Right ventricle myocardium (tissue), 1 donor: ENCODE results near the genes TNPO3, NRF1 and CPA2.

DNA sequence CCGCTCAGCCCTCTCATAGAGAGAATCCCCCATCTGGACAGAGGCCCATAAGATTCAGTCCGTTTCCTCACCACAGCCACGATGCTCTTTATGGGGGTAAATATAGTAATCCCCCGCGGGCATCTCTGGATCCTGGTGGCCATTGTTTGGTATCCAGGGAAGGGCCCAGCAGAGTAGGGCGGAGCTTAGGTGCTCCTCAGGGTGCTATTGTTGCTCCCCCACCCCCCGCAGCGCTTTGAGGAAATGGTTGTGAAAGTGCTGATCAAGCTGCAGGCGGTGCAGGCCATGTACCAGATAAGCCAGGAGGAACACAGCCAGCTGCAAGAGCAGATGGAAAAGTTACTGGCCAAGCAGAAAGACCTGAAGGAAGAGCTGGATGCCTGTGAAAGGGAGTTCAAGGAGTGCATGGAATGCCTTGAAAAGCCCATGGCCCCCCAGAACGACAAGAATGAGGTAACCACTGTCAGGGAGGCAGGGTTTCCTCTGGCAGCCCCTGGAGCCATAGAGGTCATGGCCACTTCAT, 17.7 kb upstream of the FLNC start:
- PRO-cap, 2 experiments, result no peak in any of the 2 experiments

- PRO-cap, 2 experiments, result no peak in any of the 2 experiments
These were observed 13.6 kb downstream of the FLNC start for GRCh38 chr7:128843716-128844330.

DNA sequence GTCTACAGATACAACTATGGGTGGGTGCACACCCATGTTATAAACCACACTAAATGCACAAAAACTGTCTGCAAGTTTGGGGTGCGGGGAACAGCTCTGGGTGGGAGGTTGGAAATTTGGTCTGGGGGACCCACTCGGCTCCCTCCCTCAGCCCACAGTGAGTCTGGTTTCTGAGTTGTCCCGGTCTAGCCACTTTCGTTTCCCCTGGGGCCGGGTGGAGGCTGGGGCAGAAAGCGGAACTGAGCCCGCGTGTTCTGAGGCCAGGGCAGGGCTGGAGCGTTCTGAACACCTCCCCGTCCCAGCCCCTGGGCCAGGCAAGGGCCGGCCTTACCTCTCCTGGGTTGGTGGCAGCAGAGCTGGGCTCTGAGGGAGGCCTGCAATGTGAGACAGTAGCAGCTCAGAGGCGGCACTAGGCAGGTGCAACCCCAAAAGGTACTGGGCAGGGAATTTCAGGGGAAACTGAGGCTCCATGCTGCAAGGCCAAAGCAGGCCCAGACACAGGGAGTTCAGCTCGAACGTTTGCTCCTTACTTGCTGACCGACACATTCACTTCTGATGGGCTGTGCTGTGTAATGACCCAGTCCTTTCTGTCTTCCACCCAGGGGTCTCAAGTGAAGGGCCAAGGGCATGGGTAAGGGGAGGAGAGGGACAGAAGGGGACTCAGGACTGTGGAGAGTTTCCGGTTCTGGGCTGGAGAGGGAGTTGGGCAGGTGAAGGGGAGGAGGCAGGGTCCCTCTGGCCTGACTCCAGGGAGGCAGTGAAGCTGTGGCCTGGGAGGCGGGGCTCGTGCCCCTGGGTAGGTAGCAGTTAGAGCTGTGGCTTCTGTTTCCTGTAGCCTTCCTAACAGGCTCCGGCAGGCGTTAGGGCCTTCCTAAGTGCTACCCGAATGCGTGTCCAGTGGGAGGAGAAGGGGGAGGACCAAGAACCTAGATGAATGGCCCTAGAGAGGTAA, 3.0 kb downstream of the IRF5 start:
- PRO-cap, 2 experiments, result peak in 2 of 2 experiments; most common minus-strand start position 159 of the sequence (in 2)

DNA sequence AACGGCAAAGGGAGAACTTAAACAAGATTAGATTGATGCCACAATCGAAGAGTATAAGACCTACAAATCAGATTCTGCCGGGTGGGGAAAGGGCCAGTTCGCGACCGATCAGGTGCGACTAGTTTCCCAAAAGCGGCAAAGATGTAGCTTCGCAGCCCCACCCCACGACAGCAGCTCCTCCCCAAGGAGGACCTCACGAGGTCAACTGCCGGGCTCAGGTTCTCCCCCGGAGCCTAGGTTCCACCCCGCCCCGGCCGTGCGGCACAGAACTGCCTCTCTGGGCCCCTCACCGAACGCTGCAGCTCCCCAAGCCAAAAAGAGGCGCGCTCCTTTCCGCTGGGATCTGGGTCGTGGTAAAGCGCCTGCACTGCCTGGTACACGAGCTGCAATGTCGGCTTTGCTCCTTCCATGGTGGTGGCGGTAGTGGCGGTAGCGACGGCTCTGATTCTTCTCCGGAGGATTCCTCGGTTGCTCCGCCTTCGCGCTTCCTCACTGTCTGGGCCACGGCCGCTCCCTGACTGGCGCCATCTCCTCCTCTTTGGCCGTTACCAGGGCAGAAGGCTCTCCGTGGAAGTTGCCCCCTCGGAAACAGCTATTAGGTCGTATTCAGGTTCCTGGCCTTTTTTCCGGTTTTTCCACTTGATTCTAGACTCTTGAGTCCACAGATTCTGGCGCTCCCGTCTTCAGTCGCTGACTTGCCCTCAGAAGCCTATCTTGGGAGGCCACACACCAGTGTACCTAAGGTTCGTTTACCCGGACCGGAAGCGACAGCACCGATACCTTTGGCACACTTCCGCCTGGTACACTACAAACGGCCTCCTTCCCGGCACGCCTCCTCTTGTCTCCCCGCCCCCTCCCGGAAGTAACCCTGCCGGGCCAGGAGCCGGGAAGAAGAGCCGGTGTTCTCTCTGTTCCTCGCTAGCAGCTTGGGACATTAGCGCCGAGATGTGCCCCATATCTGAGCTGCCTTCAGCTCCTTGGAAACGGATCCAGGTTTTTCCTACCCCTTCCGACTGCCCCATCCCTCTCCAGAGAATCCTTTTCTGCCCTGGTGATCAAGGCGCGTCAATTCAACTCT, at the start of gene TNPO3:
Gene TNPO3 (minus strand): TSS at position 751 of the 1,078 bp plus-strand sequence.
- PRO-cap, 2 experiments, result peak in 2 of 2 experiments; most common plus-strand start position 866 of the sequence (in 2); most common minus-strand start position 540 of the sequence (in 2)

DNA sequence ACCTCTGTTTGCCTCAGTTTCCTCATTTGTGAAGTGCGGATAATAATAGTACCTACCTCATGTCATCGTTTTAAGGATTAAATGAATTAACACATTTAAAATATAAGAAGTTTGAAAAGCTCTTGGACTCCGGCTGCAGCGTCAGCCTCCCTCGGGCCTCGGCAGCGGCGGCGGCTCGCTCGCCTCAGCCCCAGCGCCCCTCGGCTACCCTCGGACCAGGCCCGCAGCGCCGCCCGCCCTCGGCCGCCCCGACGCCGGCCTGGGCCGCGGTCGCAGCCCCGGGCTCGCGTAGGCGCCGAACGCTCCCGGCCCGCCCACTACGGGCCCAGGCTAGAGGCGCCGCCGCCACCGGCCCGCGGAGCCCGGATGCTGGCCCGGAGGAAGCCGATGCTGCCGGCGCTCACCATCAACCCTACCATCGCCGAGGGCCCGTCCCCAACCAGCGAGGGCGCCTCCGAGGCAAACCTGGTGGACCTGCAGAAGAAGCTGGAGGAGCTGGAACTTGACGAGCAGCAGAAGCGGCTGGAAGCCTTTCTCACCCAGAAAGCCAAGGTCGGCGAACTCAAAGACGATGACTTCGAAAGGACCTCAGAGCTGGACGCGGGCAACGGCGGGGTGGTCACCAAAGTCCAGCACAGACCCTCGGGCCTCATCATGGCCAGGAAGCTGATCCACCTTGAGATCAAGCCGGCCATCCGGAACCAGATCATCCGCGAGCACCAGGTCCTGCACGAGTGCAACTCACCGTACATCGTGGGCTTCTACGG, 18.2 kb upstream of the TSPAN33 start:
- PRO-cap, 2 experiments, result no peak in any of the 2 experiments

DNA sequence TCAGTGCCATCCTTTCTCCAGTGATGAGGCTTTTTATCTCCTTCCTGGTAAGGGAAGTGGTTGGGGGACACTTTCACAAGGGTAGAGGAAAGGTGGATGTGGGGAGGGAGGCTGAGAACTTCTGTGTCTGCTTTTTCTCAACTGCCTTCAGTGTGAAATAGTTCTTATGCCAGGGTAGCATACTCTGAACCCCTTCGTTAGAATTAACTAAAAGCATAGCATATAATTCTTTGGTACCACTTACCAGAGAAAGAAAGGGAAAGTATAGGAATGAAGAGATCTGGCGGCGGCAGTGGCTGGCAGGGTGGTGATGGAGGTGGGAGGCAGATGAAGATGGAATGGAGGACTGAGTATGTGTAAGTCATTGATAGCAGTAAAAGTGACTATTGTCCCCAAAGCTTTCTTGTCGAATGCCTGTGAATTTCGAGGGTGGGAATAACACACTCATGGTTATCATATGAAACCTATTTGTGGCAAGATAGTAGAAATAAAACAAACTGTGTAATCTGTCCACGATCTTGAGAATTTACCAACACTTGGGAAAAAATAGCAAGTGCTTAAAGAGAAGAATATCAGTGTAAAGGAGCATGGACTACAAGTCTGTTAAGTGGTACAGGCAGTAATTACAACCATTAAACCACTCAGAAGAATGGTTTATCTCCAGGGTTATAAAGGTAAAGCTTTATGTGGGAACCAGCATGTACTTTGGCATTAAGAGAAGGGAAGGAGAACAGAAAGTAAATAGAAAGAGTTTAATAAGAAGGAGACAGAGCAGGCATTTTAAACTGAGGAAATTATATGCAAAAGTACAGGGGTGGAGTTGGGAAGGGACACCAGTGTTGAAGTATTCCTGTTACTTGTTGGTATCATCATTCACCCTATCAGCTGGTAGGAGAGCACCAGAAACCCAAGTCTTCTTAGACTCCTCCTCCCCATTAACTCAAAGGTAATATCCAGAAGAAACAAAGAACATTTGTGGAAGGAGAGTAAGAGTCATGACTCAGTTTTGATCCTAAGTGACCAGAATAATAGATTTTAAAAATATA, 92.6 kb upstream of the STRIP2 start:
- PRO-cap, 2 experiments, result no peak in any of the 2 experiments

DNA sequence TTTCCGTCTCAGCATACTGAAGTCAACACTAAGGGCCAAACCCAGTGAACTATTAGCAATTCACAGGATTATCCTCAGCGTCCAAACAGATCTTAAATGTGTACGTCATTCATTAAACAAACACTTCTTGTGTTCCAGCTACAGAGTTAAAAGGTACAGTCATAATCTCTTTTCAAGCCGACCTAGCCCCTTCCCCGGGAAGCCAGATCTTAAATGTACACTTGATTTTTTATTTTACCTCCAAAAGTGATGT, 23.9 kb upstream of the STRIP2 start:
- PRO-cap, 2 experiments, result no peak in any of the 2 experiments

- PRO-cap, 2 experiments, result no peak in any of the 2 experiments
These were observed 2.0 kb downstream of the STRIP2 start for GRCh38 chr7:129436011-129436855.

DNA sequence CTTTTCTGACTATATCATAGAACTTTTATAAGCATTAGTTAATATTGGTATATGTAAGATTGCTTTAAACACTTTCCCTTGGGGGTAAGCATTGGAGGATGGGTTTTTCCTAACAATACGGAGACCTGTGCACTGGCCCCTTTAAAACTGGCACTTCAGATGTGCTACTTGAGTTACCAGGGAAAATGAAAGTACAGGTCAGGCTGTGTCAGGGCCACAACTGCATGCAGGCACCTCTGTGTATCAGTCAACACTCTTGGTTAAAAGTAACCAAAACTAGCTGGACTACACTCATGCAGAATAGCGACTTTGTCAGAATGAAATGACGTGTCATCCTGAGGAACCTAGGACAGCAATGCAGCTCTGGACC, 33.9 kb upstream of the SMKR1 start:
- PRO-cap, 2 experiments, result no peak in any of the 2 experiments

- PRO-cap, 2 experiments, result peak in 2 of 2 experiments; most common plus-strand start chr7:129611739 (in 2); most common minus-strand start chr7:129611632 (in 2)
These were observed at the start of gene NRF1 for GRCh38 chr7:129611537-129612720. Gene NRF1 (plus strand): TSS chr7:129611720.

DNA sequence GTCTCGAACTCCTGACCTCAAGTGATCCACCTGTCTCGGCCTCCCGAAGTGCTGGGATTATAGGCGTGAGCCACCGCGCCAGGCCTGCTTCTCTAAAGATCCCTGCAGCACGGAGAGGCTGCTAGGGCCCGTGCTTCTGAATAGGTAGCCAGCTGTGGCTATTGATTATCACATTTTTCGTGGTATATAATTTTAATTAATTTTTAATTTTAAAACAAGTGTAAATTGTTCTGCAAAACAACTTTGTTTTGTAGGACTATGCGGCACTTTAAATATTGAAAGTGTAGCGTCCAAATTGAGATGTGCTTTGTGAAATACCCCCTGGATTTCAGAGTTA, 126.2 kb downstream of the UBE2H start:
- PRO-cap, 2 experiments, result no peak in any of the 2 experiments

GRCh38 chr7:129862465-129863206, 90.1 kb downstream of the UBE2H start:
- PRO-cap, 2 experiments, result peak in 2 of 2 experiments; most common plus-strand start chr7:129862919 (in 2)

DNA sequence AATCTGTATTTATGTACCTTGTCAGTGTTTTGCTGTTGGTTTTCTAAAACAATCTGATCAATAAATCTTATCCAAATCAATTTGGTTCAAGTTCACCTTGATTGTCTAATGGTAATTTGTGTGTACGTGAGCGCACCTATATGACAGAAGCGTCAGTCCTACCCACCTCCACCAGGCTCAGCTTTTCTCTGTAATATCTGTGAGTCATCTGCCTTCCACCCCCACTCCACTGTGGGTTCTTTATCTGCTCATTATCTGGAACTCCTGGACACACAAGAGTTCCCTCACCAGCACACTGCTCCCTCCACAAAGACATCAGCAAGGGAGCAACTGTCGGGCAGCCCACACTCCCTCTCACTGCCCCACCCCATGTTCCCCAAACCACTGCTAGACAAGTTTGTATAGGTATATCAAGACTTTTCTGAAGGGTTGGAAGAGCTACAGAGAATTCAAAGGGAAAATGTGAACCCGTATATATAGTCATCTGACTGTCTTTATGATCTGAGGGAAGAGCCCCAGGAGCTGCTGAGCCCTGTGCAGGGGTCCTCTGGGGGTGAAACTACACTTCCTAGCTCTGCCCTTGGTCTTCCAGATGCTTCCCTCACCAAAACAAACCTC, 65.4 kb downstream of the KLHDC10 start:
- PRO-cap, 2 experiments, result no peak in any of the 2 experiments

GRCh38 chr7:130266430-130267030, at the start of gene CPA2:
Gene CPA2 (plus strand): TSS chr7:130266863.
- PRO-cap, 2 experiments, result no peak in any of the 2 experiments

DNA sequence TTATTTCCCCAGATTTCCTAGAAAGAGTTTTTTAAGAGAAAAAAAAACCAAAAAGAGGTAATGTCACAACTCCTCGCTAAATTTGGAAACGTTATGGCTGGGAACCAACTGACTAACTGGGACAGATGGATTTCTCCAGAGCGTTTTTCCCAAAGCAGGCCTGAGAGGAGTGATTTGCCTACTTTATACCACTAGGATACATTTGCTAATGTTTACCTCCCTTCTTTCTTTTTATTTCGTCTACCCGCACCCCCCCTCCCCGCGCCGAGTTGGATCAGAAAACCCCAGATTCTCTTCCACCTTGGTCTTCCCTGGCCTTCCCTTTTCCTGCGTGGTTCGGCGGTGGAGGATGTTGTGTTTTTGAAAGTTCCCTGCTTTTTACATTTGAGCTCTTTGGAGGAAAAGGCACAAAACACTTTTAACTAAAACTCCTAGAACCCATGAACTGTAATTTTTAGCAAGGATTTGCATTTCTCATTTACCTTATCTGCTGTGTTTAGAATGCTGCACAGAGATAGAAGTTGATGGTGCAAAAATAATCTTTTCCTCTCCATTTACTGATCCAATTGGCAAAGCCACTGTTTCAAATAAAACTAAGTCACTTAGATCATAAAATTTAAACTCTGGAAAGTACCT, 7.4 kb downstream of the CPA2 start:
- PRO-cap, 2 experiments, result no peak in any of the 2 experiments

DNA sequence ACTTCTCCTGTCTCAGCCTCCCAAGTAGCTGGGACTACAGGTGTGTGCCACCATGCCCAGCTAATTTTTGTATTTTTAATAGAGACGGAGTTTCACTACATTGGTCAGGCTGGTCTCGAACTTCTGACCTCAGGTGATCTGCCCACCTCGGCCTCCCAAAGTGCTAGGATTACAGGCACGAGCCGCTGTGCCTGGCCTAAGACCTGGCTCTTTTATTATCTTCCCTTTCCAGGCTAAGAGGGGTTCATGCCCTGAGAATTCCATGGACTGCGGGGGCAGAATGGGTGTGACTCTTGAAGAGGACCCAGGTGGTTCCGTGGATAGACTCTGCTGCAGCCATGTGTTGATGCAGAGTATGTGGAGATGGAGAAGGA, 10.4 kb upstream of the CPA4 start:
- PRO-cap, 2 experiments, result no peak in any of the 2 experiments

DNA sequence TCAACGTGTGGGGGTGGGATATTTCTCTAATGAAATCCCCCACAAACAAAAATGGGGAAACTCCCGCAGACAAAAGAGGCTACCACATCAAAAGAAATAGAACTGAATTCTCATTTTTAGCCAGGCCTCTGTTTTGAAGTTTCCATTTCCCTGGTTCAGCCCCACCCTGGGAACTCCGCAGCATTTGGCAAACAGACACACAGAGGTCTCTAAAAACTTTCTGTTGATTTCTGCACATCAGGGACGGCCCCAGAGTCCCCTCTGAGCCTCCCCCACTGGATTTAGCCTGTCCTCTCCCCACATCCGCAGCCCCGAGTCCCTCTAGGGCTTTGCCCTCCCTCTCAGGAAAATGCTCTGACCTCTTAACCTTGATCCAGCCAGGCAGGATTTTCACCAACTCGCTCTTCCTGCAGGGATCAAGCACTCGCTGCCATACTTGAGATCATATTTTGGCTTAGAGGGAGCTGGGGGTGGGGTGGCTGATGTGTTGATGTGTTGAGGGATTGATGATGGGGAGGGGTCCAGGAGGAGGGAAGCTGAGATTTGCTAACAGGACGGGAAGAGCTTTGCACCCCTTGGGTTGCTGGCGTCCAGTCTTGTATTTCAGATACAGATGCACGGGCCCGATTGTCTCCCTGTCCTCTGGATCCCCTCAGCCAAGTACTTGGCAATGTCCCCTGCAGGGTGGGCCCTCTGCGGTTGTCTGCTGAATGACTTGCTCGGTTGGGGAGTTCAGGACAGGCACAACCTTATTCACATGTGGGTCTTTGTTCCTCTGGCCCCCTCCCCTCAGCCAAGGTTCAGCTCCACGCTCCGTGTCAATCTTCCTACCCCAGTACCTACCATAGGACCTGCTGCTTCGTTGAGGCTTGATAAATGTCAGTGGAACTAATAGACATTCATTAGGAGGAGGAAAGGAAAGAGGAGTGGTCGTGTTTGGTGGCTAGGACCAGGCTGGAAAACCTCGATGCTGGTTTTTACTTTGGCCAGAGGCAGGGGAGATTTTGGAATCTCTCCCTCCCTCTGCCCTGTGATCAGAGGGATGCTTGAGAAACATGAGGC, 6.9 kb downstream of the CPA5 start:
- PRO-cap, 2 experiments, result no peak in any of the 2 experiments

- PRO-cap, 2 experiments, result no peak in any of the 2 experiments
These were observed 34.0 kb downstream of the MEST start for GRCh38 chr7:130525906-130526238.

DNA sequence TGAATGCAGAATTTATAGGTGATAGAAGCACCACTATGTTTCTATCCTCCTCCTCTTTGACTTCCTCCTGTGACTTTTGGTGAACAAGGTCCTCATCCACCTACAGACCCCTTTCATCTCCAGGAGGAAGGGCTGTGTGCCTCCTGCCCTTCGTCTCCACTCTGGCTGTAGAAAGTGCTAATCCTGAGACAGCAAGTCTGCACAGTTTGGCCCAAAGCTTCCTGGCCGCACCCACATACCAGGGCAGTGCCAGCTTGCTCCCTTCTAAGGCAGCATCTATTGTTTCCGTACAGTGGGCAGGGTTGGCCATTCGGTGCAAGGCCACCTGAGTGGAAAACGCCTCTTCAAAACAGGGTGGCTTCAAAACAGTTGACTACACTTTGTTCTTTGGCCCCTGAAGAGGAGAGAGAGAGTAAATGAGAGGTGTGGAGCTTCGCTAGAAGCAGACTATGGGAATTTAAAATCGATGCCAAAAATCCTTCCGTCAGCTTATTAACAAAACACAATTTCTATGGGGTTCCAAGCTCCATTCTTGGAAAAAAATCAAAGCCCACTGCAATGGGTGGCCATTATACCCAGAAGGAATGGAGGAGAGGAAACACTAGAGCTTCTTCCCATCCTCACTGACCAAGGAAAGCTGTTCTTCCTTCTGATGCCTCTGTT, 134.2 kb upstream of the KLF14 start:
- PRO-cap, 2 experiments, result no peak in any of the 2 experiments

- PRO-cap, 2 experiments, result no peak in any of the 2 experiments
These were observed 151.1 kb upstream of the KLF14 start for GRCh38 chr7:130885034-130885537.